Measurements from ENCODE around the genes ZRANB2, ERICH3 and SLC44A5.

DNA sequence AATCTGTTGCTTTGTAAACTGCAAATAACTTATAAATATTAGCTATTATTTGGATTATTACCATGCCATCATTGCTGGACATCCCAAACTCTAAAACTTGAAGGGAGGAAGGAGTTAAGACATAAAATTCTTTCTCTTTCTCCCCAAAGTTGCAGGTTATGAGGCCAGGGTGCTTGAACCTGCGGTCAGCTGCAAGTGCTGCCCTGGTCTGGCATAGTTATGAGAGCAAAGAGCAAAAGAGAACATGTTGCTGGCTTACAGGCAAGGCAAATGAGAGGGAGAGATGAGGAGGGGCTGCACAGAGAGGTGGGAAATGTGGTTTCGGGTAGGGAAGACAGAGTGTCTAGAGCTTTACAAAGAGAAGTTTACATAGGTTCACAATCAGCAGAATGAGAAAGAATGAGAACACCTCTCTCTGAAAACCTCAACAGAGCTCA lies 30.8 kb downstream of the GADD45A start:
- PRO-cap, result no peak
- RAMPAGE, long total RNA, 4 experiments, result no peak in any of the 4 experiments

- PRO-cap, result no peak
- RAMPAGE, long total RNA, 4 experiments, result no peak in any of the 4 experiments
These were observed 18.7 kb downstream of the GNG12 start for GRCh38 chr1:67814467-67815132.

DNA sequence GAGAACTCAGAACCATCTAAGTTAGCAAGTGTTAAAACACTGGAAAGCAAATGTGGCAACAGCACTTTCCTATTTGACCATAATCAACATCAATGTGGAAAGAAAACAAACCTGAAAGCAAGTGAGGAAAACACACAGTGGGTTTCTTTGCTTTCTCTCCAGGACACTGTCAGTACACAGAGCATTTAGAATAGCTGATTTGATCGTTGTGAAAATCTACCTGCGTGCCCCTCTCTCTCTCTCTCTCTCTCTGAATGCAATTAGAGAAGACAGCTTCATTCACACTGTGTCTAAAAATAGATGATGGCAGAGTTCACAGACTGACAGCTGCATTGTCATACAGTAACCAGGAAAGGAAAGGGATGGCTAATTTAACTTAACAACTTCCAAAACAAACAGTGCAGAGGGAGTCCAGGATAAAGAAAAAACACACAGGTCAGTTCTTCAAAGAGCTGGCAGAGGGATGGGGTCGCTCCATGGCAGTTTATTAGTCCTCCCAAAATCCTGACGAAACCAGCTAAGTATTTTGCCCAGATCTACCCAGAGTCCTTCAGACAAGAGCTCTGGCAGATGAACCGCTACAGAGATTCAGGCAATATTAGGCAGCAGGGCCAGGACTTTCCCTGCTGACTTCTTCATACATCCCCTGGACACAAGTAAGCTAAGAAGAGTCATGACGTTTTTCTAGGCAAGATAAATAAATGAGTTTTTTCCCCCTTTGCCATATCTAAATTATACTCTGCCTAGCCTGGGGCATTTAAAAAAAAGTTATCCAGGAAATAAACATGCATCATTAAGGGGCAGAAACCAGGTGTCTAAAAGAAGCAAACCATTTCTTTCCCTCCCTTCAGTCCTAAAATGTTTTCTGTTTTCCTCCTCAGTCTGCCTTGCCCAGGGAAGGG lies 58.9 kb downstream of the WLS start:
- PRO-cap, result no peak
- RAMPAGE, long total RNA, 4 experiments, result no peak in any of the 4 experiments

DNA sequence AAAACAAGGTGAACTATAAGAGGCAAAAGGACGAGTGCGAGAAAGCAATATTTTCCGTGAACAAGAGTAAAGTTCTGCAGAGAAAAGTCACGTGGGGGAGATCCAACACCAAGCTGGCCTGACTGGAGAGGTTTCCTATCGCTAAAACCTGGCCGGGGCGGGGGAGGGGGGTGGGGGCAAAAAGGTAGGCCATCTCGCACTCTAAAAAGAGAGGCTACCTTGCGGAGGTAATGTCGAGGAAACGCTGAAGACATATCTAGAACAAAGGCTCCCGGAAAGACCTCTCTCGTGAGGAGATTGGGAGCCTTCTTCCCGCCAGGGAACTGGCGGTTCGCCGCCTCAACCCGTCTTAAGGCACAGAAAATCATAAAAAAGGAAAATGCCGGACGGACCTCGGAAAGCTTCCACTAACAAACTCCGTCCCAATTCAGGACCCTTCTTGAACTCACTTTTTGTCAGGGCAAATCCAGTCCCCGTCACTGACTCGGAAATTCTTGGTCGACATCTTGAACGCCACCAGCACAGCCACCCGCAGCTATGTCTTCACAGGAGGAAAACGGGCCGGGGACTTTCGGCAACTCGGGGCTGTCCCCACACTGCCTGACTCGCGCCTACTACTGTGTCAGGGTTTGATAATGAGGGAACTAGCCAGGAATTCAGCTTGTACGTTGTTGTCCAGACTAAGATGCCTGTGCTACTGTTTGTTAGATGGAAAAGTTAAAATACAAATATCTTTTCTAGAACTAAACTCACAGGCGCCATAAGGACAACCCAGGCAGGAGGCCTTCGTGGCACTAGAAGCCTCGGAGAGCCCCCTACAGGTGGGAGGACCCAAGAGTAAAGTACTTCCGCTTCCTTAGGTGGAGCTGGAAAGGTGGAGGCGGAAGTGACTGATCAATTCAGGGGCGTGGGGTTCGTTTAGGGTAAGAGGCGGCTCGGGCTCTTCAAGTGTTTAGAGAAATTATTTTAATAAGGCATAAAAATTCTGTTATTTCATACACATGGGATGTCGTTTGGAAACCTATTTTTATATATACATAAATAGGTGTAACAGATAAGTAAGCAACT lies at the start of gene ZRANB2:
Gene ZRANB2 (minus strand): TSS at position 545 of the 1,068 bp plus-strand sequence.
- PRO-cap, result bidirectional peak, plus-strand start at position 897 of the sequence, minus-strand start at position 545 of the sequence
- RAMPAGE, long total RNA, 4 experiments, result start-site peak on the plus strand in 3 of 4 experiments, centred at positions 865 to 867 of the sequence, 19 to 43 reads per replicate; start-site peak on the minus strand in 4 of 4 experiments, centred at positions 531 to 535 of the sequence, 1,565 to 2,494 reads per replicate

DNA sequence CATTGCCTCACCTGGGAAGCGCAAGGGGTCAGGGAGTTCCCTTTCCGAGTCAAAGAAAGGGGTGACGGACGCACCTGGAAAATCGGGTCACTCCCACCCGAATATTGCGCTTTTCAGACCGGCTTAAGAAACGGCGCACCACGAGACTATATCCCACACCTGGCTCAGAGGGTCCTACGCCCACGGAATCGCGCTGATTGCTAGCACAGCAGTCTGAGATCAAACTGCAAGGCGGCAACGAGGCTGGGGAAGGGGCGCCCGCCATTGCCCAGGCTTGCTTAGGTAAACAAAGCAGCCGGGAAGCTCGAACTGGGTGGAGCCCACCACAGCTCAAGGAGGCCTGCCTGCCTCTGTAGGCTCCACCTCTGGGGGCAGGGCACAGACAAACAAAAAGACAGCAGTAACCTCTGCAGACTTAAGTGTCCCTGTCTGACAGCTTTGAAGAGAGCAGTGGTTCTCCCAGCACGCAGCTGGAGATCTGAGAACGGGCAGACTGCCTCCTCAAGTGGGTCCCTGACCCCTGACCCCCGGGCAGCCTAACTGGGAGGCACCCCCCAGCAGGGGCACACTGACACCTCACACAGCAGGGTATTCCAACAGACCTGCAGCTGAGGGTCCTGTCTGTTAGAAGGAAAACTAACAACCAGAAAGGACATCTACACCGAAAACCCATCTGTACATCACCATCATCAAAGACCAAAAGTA lies 433.2 kb upstream of the ZRANB2 start:
- PRO-cap, result no peak
- RAMPAGE, long total RNA, 4 experiments, result no peak in any of the 4 experiments

GRCh38 chr1:72807126-72807562 lies 524.8 kb upstream of the NEGR1 start:
- PRO-cap, result no peak
- RAMPAGE, long total RNA, 4 experiments, result no peak in any of the 4 experiments

DNA sequence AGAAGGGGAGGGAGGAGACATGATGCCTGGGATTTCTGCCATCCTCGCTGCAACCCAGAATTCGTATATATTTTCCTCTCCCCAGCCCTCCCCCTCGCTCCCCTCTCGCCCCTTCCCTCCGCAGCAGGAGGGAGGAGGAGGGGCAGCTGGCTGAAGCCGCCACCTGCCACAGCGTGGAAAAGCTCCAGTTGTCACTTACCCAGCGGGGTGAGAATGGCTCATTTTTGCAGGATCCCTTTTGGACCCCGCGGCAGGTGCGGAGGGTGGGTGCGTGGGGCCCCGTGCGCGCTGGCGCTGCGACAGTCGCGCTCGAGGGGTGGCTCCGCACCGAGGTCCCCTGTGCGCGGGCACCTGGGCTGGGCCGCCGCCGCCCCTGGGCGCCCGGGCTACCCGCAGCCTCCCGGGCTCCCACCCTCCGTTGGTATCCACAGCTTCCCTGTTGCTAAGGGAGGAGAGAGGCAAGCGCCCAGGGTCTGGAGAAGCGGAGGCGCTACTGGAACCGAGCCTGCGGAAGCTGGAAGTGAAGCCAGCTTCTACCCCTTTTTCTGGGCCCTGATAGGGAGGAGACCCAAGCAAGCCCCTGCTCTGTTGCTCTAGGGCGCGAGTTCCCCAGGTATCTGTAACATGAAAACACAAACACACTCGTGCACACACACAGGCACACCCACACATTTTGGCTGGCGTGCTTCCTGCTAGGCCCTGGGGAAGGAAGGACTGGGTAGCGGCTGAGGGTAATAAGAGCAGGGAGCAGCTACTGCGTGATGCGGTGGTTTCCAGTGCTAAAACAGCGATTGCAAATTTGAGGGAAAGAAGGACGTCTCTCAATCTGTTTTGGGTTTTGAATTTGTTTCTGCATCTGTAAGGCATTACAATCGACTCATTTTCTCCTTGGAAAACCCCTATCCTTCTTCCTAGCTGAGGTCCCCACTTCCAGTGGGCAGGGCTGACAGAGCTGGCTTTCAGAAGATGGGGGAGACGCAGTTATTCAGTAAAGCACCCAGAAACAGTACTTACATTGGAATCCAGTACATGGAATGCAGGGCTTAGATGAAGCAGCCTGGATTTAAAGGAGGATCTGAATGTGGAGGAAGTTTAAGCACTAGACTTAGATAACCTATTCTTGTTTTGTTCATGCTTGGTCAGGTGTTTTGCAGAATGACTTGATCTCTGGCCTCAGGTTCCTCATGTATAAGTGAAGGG lies at the start of gene ERICH3:
Gene ERICH3 (minus strand): TSS at position 495 of the 1,200 bp plus-strand sequence.
- PRO-cap, result no peak
- RAMPAGE, long total RNA, 4 experiments, result no peak in any of the 4 experiments

DNA sequence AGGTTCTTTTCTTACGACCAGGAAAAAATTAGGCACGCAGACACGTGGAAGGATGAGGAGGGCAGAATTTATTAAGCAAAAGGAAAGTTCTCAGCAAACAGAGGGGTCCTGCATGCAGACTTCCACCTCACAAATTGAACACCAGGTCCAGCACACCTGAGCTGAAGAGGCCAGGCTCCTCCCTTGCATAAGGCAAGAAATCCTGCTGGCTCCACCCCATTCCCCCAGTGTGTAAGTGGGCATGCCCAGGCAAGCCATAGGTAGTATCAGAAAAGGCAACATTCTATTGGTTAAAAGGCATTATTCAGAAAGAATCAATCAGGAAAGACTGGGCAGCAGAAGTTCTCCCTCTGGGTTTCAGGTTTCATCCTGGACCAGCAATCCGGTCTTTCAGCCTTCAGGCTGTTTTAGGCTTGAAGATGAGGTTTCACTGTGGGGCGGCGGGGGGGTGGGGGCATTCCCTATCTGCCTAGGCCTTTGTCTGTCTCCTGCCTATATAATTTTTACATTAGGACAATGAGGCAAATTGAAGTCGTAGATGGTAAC lies 42.1 kb upstream of the LHX8 start:
- PRO-cap, result no peak
- RAMPAGE, long total RNA, 4 experiments, result no peak in any of the 4 experiments

DNA sequence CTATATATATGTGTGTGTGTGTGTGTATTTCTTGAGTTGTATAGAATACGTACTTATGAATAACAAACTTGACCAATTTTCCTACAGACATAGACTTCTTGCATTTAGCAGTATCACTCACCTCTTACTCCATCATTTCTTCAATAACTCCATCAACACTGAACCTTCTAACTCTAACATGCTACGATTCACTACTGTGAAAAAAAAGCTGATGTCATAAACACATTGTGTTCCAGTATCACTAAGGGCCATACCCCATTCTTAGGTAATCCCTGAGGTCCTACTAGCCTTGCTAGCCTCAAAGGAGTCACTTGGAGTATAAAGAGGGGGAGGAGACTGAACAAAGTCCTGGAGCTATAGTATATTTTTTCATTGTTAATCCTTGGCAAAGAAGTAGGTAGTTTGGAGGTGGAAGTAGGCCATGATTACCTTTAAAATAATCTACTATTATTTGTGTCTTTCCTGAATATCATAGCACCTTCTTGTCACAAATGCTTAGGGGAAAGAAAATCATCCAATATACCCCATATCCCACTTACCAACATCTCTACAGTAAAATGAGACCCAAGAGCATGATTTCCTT lies at the start of gene SLC44A5:
Gene SLC44A5 (minus strand): TSS at position 196 of the 583 bp plus-strand sequence.
- PRO-cap, result no peak
- RAMPAGE, long total RNA, 4 experiments, result no peak in any of the 4 experiments

- PRO-cap, result no peak
- RAMPAGE, long total RNA, 4 experiments, result no peak in any of the 4 experiments
These were observed 3.4 kb downstream of the ASB17 start for GRCh38 chr1:75928842-75929114.

- PRO-cap, result no peak
- RAMPAGE, long total RNA, 4 experiments, result no peak in any of the 4 experiments
These were observed 21.5 kb upstream of the ST6GALNAC3 start for GRCh38 chr1:76052910-76053609.

- PRO-cap, result bidirectional peak, plus-strand start at chr1:76076204, minus-strand start at chr1:76075965
- RAMPAGE, long total RNA, 4 experiments, result no peak in any of the 4 experiments
These were observed 1.2 kb downstream of the ST6GALNAC3 start for GRCh38 chr1:76075455-76076395.

GRCh38 chr1:76190957-76192016 lies 116.7 kb downstream of the ST6GALNAC3 start:
- PRO-cap, result no peak
- RAMPAGE, long total RNA, 4 experiments, result start-site peak on the plus strand in 1 of 4 experiments, at chr1:76191550-76191654 at its widest, 5 reads per replicate

DNA sequence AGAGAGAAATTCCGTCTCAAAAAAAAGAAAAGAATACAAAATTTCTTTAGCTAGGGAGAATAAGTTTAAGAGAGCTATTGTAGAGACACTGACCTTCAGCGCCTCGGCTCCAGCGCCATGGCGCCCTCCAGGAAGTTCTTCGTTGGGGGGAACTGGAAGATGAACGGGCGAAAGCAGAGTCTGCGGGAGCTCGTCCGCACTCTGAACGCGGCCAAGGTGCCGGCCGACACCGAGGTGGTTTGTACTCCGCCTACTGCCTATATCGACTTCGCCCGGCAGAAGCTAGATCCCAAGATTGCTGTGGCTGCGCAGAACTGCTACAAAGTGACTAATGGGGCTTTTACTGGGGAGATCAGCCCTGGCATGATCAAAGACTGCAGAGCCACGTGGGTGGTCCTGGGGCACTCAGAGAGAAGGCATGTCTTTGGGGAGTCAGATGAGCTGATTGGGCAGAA lies 167.6 kb upstream of the ST6GALNAC5 start:
- PRO-cap, result no peak
- RAMPAGE, long total RNA, 4 experiments, result no peak in any of the 4 experiments

DNA sequence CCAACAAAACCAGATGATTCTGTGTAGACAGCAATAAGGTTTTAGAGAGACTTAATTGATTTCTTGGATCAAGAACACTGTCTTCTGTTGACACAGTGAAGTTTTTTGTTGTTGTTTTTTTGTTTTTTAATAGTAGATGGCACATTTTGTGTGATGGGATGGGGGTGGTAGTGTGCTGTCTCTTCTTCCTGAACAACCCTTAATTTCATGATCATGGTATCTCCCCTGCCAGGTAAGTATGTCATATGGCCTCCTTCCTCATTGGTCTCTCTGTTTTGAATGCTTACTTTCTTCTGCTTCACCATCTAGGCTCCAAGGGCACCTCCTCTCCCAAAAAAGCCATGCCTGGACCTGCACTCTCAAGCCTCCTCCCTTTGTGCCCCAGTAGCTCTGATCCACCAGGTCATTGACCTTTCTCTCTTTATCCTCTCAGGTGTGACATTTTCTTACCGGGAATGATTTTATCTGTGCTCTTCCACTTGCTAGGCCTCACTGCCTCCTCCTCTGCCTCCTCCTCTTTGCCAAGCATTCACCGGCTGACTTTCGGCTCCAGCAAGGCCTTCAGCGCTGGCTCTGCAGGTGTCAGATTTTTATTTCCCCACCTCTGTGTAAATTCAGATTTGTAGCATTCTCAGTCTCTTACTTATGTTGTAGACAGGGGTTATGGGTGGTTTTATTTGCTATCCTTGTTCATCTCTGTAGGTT lies 91.4 kb downstream of the ST6GALNAC5 start:
- PRO-cap, result no peak
- RAMPAGE, long total RNA, 4 experiments, result no peak in any of the 4 experiments

GRCh38 chr1:77736753-77736980 lies 23.0 kb downstream of the USP33 start:
- PRO-cap, result no peak
- RAMPAGE, long total RNA, 4 experiments, result no peak in any of the 4 experiments

DNA sequence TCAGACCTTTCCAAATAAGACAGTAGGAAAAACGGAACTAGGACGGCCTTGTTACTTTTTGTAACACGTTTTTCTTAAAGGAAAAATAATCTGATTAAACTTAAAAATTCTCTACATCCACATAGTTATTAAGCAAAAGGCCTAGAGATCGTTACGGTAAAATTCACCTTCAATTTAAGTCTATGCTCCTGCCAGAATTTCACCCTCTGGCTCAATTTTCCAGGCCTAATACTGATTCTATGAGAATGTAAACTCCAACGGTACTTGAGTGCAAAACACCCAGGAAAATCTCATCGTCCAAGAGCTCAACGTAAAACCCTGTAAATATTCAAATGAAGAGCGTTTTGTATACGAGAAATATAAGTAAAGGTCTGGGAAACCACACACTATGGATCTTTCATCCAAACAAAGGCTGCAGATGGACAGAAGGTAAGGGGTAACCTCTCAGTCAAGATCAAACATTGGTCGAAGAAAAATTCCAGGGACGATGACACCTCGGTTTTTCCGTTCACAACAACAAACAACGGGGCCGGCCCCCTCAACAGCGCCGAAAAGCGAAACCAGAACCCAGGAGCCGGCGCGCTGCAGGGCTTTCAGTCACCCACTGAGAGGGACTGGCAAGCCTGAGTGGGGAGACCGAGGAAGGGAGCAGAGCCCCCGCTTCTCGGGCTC lies 842 bp downstream of the USP33 start:
- PRO-cap, result unidirectional peak, plus-strand start at position 563 of the sequence
- RAMPAGE, long total RNA, 4 experiments, result no peak in any of the 4 experiments

GRCh38 chr1:78003984-78004357 lies 768 bp upstream of the DNAJB4 start:
- PRO-cap, result bidirectional peak, plus-strand start at chr1:78004184, minus-strand start at chr1:78004130
- RAMPAGE, long total RNA, 4 experiments, result no peak in any of the 4 experiments

DNA sequence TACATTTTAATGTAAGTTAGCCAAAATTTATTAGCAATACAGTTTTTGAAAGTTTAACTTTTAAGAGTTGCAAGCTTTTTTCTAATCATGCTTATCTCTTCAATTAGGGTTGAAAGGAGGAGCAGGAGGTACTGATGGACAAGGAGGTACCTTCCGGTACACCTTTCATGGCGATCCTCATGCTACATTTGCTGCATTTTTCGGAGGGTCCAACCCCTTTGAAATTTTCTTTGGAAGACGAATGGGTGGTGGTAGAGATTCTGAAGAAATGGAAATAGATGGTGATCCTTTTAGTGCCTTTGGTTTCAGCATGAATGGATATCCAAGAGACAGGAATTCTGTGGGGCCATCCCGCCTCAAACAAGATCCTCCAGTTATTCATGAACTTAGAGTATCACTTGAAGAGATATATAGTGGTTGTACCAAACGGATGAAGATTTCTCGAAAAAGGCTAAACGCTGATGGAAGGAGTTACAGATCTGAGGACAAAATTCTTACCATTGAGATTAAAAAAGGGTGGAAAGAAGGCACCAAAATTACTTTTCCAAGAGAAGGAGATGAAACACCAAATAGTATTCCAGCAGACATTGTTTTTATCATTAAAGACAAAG lies 8.3 kb downstream of the DNAJB4 start:
- PRO-cap, result no peak
- RAMPAGE, long total RNA, 4 experiments, result no peak in any of the 4 experiments

- PRO-cap, result no peak
- RAMPAGE, long total RNA, 4 experiments, result no peak in any of the 4 experiments
These were observed 653 bp downstream of the IFI44 start for GRCh38 chr1:78650179-78650789.

Data from esophagus muscularis mucosa (tissue), 4 donors.